ENCODE measurements around the gene CFAP53.

- PRO-cap, result bidirectional peak, plus-strand start at chr18:49560690, minus-strand start at chr18:49560779; bidirectional peak, plus-strand start at chr18:49560965, minus-strand start at chr18:49560960; bidirectional peak, plus-strand start at chr18:49560999, minus-strand start at chr18:49561002
Observed at GRCh38 chr18:49560547-49561228, 1.2 kb upstream of the LIPG start.

DNA sequence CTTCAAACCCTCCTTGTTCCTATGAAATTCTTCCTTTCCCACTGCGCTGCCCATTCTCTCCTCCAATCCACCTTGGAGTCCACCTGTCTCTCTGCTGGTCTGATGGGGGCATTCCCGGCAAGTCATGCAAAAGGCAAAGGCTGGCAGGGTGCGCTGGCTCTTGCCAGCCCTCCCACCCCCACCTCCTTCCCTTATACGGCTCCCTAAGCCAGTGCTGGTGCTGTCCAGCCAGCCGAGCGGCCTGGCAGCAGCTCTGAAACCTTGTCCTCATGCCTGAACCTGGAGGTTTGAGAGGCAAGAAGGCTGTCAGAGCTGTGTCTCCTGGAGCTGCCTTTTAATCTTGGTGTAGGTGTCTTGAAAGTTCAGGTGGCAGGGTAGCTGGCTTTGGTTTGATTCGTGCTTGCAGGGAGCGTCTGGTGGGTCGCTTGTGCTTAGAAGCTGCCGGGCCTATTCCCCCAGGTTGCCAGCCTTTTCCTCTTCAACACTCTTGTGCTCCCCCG, 667 bp downstream of the LIPG start:
- PRO-cap, result unidirectional peak, minus-strand start at position 126 of the sequence

- PRO-cap, result no peak
Observed at GRCh38 chr18:49729642-49730058, 83.7 kb downstream of the ACAA2 start.

GRCh38 chr18:49833739-49834106, 20.4 kb upstream of the ACAA2 start:
- PRO-cap, result no peak

- PRO-cap, result no peak
Observed at GRCh38 chr18:49837853-49838423, 24.6 kb upstream of the ACAA2 start.

DNA sequence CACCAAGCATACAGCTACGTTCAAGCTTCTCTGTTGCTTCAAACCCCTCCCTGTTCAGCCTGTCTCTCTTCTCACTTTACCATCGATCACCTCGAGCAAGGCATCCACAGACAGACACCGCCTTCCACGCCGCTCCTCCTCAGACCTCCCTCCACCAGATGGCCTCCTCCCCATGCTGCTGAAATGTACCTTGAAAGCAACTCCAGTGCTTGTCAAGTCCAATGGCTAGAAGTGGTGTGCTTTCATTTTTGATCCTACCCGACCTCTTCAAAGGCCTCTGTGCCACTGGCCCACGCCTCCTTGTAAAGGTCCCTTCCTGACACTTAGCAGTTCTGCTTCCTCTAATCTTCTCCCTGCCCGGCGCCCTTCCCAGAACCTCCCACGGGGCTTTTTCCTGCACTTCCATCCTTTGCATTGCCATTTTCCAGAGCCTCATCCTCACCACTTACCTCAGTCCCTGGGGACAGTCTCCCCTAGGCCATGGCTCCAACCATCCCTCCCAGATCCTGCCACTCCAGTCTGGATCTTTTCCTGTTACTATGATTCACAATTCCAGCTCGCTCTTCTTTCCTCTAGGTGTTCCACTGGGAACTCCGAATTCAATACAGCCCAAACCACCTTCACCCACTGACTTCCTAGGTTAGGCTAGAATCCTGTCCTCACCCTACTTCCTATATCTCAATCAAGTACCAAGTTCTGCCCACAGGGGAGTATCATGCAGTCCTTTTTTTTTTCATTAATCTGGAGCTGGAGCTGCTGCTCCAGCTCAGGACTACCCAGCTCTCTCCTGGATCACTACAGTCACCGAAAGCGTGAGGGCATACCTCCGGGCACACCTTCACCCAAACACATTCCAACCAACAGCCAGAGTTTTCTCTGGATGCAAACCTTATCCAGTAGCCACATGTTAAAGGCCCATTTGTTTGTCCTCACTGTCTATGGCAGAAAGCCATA, 131.7 kb upstream of the ACAA2 start:
- PRO-cap, result no peak

DNA sequence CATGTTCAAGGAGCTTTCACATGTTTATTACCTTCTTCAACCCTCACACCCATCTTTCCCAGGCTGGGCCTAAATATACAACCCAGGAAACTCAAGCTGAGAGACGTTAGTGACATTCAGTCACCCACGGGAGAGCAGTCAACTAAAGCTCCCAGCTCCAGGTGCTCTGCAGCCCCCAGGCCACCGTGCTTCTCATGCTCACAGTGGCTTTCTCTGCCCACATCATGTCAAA, 35.7 kb downstream of the MYO5B start:
- PRO-cap, result no peak

GRCh38 chr18:50188693-50189124, 6.2 kb downstream of the MYO5B start:
- PRO-cap, result no peak

- PRO-cap, result bidirectional peak, plus-strand start at chr18:50266590, minus-strand start at chr18:50266495
Observed at GRCh38 chr18:50266188-50266821, at the start of gene CFAP53. TSS of gene CFAP53 (minus strand) at chr18:50266495.

- PRO-cap, result bidirectional peak, plus-strand start at chr18:50298128, minus-strand start at chr18:50298034
Observed at GRCh38 chr18:50297721-50298395, 10.4 kb upstream of the CXXC1 start.

DNA sequence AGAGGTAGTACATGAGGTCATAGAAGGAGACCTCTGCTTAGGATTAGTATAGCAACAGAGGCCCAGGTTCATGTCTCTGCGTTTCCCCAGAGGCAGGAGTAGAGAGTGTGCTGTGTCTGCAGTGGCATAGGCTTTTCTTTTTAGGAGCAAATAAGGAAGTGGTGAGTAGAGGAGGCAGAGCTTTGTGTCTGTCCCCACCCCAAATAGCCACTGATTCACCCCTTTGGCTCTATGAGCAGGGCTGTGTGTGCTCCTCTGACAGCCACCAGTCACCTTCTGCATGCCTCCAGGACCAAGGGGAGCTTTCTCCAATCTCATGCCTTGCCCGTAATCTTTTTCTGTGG, 23.6 kb upstream of the ELAC1 start:
- PRO-cap, result no peak

DNA sequence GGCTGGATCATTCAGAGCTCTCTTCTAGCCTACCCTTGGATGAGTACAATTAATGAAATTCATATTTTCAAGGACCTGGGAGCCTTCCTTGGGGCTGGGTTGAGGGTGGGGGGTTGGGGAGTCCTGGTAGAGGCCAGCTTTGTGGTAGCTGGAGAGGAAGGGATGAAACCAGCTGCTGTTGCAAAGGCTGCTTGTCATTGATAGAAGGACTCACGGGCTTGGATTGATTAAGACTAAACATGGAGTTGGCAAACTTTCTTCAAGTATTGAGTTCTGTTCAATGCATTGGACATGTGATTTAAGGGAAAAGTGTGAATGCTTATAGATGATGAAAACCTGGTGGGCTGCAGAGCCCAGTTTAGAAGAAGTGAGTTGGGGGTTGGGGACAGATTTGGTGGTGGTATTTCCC, 54.4 kb downstream of the SMAD4 start:
- PRO-cap, result no peak

GRCh38 chr18:51190929-51191558, 6.4 kb downstream of the MEX3C start:
- PRO-cap, result no peak

GRCh38 chr18:51193585-51194139, 3.8 kb downstream of the MEX3C start:
- PRO-cap, result no peak

DNA sequence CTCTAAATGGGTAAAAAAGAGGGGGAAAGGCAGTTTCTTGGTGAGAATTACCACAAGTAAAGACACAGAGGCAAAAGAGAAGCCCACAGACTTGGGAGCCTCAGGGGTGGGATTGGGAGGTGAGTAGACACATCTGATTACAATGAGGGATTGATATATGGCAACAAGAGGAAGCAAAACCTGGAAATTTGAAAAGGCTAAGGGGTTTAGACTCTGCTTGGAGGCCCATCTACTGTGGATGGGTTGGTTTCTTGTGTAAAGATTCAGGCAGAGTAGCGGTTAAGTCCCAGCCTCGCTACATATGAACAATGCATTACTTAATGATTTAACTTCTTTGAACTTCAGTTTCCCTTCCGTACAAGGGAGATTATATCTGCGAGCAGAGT, 13.9 kb upstream of the MEX3C start:
- PRO-cap, result bidirectional peak, plus-strand start outside the sequence, minus-strand start at position 274 of the sequence

- PRO-cap, result no peak
Observed at GRCh38 chr18:54188760-54189220, 35.7 kb downstream of the MBD2 start.

DNA sequence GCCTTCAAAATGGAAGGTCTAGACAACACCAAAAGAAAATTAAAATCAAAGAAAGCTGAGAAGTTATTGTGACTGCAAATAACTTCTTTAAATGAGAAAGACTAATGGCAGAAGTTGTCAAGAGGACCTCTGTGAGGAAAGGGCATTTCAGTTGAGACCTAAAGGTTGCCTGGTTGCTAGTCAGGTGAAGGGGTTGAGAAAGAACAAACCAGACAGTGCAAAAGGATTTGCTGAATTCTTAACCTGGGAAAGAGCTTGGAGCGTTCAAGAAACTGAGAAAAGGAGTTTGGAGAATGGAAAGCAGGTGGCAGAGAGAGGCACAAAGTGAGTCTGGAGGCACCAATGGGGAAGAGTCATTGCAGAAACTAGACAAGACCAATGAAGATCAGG, 5.3 kb downstream of the RAB27B start:
- PRO-cap, result no peak

GRCh38 chr18:55187567-55188044, 228.3 kb upstream of the CCDC68 start:
- PRO-cap, result no peak

DNA sequence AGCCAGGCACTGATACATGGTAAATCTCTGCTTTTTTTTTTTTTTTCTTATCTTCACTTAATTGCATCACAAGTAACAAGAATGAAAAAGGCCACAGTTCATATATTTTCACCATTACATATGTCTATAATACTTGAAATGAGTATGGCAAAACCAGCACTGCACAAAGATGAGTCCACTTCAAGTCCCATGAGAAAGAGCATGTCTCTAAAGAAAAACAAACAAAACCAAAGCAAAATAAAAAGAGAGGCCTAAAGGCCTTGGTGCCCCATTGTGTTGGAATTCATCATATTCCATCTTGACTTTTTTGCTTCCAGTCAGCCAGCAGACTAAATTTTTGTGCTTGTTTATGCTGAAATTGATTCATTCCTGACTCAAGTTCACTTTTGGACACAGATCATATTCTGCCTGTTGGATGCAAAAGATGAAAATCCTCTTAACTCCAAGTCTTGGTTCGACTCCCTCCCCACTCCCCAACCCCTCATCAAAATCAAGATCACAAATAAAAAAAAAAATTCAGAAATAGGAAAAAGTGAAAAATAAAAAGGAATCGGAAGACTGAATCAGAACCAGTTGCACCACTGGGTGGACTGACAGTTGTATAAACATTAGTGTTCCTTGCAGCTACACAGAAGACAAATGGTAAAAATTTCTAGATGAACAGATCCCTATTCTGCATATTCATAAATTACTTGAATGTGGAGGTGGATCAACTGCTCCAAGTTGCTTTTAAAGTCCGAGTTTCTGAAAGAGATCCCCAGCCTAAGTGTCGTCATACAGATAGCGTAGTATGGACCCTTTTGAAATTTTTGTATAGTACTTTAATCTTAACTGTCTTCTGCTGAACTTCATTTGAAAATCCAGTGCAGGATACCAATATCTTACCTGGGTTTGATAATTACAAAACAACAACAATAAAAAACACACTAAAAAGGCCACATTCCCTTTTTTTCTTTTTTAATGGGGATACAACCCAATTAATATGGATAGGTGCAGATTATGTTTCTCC, 265.2 kb upstream of the CCDC68 start:
- PRO-cap, result no peak

GRCh38 chr18:55321541-55322105, 266.4 kb downstream of the TCF4 start:
- PRO-cap, result no peak